Choroid plexus epithelial cell (primary cell): ENCODE results near the gene ZDHHC11.

DNA sequence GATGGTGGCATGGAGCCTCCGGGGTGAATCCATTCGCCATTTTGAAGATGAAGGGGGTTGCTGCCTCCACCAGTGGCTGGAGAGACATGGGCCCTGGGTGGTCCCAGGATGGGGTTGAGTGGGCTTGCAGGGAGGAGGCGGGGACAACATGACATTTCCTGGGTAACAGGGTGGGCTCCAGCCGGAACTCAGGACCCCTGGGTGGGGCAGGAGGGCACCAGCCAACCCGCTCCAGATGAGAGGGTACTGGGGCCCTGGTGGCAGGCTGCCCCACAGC, 55.7 kb downstream of the AHRR start:
- RRBS, result no CpG with 5 or more reads among the region's 5 CpGs

DNA sequence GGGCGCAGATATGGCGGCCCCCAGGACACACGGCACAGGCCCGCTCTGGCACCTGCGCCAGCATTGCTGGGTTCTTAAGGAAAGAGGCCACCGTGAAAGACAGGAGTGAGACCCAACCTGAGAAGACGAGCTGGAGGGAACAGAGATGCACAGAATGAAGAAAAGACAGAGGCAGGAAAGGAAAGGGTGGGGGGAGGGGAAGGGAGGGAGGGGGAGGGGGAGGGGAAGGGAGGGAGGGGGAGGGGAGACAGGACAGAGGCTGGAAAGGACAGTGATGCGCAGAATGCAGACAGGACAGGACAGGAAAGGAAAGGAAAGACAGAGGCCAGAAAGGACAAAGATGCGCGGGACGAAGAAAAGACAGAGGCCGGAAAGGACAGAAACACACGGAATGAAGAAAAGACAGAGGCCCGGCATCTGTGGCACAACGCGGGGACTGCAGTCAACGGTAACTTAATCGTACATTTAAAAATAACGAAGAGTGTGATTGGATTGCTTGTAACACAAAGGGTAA, 53.2 kb upstream of the EXOC3 start:
- RRBS, result no CpG with 5 or more reads among the region's 19 CpGs

- RRBS, result no CpG with 5 or more reads among the region's 51 CpGs
These were observed 50.5 kb upstream of the EXOC3 start for GRCh38 chr5:392245-393153.

GRCh38 chr5:463687-464672, 21.0 kb downstream of the EXOC3 start:
- RRBS, result 79% methylated on average over 3 of the region's 35 CpGs

GRCh38 chr5:464988-465364, 22.0 kb downstream of the EXOC3 start:
- RRBS, result 96% methylated on average over 23 of the region's 34 CpGs

GRCh38 chr5:514601-515678, 9.3 kb downstream of the SLC9A3 start:
- RRBS, result no CpG with 5 or more reads among the region's 25 CpGs

DNA sequence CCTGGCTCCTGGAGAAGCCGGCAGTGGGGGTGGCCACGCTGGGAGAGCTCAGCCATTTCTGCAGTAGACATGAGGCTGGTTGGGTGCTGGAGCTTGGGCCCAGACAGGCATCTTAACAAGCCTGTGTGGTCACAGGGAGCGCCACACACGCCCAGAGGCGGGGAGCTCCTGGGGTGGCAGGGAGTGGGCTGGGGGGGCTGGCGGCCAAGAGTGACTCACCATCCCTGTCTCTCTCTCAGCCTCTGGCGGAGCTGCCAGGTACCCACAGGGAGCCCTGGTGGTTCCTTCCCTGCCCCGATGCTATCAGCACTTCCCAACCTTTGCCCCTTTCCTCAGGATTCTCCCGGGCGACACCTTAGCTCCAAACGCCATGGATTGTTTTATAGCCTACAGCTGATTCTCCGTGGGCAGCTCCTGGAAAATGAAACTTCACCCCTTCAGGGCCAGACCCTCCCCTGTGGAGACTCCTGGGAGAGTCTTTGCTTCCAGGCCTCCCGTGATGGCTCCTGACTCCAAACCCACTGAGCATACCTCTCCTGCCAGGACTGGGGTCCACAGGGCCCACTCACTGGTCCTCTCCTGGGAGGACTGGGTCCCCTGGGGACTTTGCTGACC, 5.5 kb downstream of the SLC9A3 start:
- RRBS, result no CpG with 5 or more reads among the region's 13 CpGs

DNA sequence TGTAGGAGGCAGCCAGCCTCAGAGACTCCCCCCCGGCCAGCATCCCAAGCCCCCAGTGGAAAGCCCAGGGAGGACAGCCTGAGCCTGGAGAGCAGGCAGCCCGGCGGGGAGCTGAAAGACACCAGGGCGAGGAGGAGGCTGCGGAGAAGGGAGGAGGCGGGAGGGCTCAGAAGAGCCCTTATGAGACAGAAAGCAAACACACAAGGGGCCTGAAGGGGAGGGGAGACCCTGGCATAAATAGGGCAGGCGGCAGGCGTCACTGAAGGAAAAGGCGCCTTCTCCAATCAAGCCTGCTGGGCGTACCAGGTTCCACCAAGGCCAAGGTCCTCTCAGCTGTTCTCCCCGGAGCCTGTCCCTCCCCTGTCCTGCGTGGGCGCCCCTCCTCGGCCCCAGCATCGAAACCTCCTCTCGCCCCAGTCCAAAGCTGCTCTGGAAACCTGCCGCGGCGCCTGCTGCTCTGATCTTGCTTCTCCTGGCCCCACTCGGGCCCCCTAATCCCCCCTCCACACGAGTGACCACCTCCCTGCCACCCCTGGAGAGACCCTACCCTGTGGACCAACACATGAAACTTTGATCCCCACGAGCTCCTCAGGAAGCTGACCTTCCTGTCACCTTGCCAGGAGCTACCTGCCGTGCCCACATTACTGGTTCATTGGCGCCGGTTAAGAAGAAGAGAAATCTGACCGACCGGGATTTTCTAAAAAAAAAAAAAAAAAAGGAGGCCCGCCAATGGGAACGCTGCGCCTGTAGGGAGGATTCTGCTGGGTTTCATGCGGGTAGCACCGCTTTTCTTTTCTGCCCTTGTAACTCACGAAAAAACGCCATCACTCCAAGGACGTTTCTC, 1.1 kb downstream of the SLC9A3 start:
- RRBS, result 5% methylated on average over 2 of the region's 35 CpGs

DNA sequence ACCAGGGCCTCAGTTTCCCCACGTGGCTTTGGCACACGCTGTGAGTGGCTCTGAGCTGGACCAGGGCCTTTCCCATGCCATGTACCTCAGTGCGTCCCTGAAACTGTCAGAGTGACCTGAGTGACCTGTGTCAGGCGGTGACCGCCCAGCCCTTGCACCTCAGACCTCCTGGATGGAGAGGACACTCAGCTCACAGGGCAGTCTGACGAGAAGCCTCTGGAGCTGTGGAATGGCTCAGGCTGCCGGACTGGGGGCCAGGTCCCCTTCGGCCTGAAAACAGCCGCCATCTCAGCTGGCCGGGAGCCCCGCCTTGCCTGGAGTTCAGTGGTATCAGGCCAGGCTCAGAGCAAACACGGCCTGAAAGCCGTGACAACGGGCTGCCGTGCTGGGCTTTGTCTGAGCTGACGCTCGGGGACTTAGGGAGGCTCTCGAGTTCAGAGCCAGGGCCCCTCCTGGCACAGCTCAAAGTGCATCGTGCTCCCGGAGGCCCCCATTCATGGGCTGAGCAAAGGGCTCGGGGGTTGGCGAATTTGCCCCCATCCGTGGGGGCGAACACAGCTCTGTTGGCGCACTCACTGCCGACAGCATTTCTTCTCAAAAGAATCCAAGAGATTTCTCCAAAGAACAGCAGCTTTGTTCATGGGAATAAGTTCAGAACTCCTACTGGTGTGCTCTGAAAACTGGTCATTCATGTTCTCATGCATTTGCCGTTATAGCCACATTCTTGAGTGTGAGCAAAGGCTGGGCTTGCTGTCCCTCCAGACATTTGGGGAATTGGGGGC, 8.4 kb upstream of the SLC9A3 start:
- RRBS, result 38% methylated on average over 4 of the region's 27 CpGs

DNA sequence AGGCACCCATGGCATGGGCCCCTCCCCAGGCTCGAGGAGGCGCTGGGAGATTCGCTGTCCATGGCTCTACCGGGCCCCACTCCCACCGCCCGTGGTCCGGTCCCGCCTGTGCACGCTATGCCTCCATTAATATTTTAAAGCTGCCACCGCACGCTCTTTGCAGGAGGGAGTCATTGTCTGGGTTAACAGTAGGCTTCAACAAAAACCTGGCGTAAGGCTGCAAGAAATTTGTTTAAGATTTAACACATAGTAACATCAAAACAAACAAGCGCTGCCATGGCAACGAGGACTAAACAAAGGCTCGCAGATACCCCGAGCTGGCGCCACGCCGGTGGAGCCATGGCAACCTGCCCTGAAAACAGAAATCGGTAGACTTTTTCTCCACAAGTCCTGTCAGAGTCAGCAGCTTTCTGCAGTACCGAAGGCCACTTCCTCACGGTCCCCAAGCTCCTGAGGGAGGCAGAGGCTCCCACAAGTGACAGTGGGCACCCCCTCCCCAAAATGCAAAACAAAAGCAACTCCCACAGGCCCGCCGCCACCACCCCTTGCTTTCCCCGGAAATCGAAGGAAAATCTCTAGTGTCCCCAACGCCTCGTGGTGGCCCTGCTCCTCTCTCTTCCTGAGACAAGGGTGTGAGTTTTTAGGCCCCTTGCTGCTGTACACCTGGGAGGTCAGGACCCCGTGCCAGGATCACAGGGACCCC, 20.4 kb downstream of the TPPP start:
- RRBS, result no CpG with 5 or more reads among the region's 29 CpGs

- RRBS, result no CpG with 5 or more reads among the region's 4 CpGs
These were observed 17.9 kb upstream of the TPPP start for GRCh38 chr5:710653-711908.

- RRBS, result no CpG with 5 or more reads among the region's 5 CpGs
These were observed 16.9 kb upstream of the ZDHHC11B start for GRCh38 chr5:801545-801799.

- RRBS, result 9% methylated on average over 7 of the region's 30 CpGs
These were observed at the start of gene ZDHHC11 for GRCh38 chr5:850486-851053. Gene ZDHHC11 (minus strand): TSS chr5:850986.

GRCh38 chr5:870166-870655, 19.4 kb upstream of the ZDHHC11 start:
- RRBS, result no CpG with 5 or more reads among the region's 10 CpGs

DNA sequence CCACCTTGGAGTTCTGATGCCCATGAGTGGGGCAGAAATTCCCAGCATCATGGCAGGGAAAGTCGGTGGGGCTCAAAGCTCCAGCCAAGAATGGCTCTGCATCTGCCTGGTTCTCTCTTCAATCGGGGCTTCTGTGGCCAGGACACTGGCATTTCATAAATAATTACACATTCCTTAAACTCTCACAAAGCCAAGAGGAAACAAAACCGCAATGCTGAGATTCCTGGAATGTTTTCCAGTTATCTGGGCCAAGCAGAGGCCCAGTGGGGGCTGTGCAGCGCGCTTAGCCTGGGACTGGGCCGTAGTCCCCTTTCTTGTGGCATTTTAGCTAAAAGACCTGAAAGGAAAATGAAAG, 51.8 kb upstream of the NKD2 start:
- RRBS, result no CpG with 5 or more reads among the region's 6 CpGs

DNA sequence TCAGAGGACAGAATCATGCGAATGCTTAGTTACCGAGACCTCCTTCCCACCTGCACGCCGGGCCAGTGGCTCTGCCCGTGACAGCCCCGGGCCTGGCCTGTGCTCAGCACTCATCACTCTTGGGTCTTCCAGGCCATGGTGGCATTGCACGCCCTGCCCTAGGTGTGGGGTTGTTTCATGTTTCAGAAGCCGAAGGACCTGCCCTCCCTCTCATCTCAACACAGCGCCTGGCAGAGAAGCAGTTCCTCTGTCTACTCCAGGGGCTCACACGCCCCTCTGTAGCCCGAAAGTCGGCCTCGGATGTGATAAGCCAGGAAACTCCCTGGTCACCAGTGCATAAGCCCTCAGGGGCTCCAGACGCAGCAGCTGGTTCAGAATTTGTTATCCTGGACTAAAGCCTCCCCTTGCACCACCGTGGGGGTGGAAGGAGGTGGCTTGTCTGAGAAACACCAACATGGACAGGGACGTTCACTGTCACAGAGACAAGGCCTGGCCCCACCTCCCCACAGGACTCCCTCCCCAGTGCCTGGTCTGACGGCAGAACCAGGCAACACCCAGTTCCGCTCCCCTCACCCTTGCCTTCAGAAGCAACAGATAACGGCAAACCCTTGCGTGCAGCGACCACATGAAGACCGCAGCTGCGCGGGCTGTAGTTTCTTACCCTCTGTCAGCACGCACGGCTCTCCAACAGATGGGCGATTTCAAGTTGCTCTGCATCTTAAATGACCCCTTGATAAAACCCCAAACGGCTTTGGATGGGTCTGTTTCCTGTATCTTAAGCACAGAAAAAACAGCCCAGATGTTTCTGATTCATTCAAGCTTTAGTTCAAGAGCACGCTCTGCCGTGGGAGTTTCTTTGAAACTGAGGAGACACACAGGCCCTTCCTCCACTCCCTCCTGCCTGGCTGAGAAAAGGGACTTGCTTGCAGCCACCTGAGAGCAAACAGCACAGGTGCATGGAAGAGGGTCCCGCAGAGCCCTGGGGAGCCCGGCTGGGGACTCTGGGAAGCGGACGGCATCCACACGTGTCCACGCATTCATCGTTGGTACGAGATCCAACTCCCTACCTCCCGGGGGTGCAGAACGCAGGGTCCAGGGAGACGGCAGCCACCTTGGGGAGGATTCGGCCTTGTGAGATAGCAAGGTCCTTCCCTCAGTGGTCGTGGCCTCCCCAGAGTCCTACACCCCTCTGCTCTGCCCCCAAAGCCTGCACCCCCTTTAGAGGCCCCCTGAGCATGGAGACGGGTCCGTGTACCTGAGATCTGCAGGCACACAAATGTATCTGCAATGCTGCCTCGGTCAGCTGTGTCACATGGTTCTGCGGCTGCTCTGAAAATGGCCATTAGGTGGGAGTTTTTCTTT, 44.7 kb upstream of the NKD2 start:
- RRBS, result 25% methylated on average over 6 of the region's 47 CpGs

- RRBS, result no CpG with 5 or more reads among the region's 5 CpGs
These were observed 17.1 kb upstream of the NKD2 start for GRCh38 chr5:991579-991921.

DNA sequence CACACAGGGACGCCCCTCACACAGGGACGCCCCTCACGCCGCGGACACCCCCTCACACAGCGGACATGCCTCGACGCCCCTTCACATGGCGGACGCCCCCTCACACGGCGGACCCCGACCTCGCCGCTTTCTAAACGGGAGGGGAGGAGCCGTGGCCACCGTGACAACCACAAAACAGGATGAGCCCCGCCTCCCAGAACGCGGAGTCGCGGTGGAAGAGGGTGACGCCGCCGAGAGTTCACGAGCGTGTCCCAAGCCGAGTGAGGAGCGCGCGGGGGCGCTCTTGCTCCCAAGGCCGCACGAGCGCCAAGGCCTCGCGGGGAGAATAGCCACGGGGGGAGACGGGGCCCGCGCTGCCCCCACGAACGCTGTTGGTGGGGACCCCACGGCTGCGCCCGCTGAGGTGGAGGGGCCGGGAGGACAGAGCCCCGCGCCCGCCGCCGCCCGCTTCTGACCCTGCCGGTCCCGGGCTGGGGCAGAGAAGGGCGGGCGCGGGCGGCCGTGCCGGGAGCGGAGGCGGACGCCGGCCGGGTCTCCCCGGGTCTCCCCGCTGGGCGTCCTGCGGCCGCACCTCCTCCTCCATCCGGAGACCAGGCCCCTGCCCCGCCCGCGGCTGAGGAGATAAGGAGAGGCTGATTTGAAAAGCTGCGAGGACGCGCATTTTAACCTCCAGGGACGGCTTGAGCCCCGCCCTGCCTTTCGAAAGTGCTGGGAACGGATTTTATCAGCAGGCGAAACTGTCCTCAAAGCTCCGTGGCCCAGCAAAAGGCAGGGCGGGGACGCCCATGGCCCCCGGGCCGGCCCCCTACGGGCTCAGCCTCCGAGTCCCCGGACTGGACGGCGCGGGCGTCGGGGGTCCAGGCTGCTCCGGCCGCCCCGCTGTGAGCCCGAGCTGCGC, 3.9 kb upstream of the NKD2 start:
- RRBS, result 3% methylated on average over 32 of the region's 102 CpGs

DNA sequence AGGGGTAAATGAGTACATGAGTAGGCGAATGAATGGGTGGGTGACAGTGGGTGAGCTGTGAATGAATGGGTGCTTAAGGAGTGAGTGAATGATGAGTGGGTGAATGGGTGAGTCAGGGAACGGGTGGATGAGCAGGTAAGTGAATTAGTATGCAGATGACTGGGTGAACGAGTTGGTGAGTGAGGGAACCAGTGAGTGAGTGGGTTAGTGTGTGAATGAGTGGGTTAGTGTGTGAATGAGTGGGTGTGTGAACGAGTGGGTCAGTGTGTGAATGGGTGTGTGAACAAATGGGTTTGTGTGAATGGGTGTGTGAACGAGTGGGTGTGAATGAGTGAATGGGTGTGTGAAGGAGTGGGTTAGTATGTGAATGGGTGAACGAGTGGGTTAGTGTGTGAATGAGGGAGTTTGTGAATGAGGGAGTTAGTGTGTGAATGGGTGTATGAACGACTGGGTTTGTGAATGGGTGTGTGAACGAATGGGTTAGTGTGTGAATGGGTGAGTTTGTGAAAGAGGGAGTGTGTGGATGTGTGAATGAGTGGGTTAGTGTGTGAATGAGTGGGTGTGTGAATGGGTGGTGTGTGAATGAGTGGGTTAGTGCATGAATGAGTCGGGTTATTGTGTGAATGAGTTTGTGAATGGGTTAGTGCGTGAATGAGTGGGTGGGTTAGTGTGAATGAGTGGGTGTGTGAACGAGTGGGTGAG, 32.9 kb downstream of the NKD2 start:
- RRBS, result no CpG with 5 or more reads among the region's 11 CpGs

DNA sequence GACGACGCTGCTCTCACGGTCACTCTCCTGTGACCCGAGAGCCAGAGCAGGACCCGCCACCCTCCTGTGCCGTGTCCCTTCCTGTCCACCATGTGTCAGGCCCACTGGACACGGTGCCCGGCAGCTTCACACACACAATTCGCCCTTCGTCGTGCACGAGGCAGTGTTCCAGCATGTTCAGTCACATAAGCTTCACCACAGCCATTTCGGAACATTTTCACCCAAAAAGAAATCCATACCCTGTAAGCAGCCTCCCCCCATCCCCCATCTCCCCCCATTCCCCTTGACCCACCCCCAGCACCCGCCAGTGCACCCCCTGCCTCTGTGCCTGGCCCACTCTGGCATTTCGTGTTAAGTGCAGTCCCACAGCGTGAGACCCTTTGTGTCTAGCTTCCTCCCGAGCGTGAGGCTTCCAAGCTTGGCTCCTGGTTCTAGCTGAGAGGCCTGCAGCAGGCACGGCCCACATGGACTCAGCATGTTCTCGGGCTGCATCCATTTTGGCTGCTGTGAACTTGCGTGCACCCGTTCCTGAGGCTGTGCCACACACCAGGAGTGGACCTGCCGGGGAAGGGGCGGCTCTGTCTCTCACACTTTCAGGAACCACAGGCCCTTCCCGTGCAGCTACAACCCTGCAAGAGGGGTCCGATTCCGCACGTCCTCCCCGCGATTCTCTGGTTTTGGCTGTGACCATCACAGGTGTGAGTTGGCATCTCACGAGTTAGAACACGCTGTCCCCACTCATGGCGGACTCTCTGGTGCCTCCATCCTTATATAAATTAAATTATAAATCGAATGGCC, 40.7 kb downstream of the NKD2 start:
- RRBS, result no CpG with 5 or more reads among the region's 34 CpGs